NB4 (cell line): ENCODE data around the genes WHRN, TMEM268, TEX48 and TNFSF15.

GRCh38 chr9:114349581-114350135 is 20.0 kb downstream of the ORM2 start:
- RRBS, result no CpG with 5 or more reads among the region's 5 CpGs

DNA sequence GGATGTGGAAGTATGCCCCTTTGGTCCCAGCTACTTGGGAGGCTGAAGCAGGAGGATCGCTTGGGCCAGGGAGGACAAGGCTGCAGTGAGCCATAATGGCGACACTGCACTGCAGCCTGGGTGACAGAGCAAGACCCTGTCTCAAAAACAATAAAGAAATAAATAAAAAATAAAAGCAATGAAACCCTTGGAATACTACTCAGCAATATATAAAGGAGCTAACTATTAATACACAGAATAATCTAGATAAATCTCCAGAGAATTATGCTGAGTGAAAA is 22.0 kb downstream of the ORM2 start:
- RRBS, result no CpG with 5 or more reads among the region's 2 CpGs

DNA sequence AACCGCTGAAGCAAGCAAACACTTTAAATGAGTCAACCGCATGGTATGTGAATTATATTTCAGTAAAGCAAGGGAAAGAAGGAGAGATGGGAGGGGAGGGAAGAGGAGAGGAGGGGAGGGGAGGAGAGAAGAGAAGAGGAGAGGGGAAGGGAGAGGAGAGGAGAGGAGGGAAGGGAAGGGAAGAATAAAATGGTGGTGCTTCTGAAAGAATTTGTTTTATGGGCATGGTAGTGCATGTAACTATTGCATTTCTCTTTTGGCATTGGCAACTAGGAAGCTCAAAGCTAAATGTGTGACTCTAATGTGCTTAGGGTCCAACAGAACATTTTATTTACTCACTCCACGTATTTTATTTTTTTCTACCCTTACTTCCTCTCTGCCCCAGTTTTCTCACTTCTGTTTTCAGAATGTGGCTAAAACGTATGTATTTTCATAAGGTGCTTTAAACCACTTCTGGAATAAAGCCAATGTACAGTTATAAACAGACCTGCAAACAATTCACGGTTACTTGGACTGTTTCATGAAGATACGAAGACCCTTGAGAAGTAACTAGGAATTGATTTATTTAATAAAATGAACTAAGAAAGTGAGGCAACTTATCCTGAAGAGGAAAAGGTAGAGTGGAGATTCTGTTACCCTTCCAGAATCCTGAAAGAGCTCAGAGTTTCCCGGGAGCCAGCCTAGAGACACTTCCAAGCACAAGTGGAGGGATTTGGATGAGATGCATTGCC is 21.0 kb downstream of the AKNA start:
- RRBS, result no CpG with 5 or more reads among the region's 7 CpGs

DNA sequence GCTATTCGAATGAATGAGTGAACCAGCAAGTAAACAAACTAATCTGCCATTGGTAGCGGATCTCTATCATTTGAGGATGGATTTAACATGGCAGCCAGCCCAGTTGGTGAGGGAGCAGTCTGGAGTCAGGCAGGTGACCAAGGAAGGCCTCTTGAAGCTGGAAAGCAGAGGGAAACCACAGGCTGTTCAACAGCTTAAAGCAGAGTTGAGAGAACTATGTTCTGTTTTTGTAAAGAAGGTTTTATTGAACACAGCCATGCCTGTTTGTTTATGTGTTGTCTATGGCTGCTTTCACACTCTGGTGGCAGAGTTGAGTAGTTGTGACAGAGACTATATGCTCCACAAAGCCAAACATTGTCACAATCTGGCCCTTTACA is 18.7 kb downstream of the AKNA start:
- RRBS, result no CpG with 5 or more reads among the region's 2 CpGs

GRCh38 chr9:114377068-114377640 is 10.6 kb downstream of the AKNA start:
- RRBS, result no CpG with 5 or more reads among the region's 9 CpGs

- RRBS, result no CpG with 5 or more reads among the region's 16 CpGs
These were observed 14.7 kb upstream of the AKNA start for GRCh38 chr9:114402359-114403087.

- RRBS, result 46% methylated on average over 19 of the region's 82 CpGs
These were observed 857 bp downstream of the WHRN start for GRCh38 chr9:114504266-114504965.

GRCh38 chr9:114504966-114505821 is at the start of gene WHRN:
Gene WHRN (minus strand): TSS chr9:114505473.
- RRBS, result 20% methylated on average over 64 of the region's 89 CpGs

DNA sequence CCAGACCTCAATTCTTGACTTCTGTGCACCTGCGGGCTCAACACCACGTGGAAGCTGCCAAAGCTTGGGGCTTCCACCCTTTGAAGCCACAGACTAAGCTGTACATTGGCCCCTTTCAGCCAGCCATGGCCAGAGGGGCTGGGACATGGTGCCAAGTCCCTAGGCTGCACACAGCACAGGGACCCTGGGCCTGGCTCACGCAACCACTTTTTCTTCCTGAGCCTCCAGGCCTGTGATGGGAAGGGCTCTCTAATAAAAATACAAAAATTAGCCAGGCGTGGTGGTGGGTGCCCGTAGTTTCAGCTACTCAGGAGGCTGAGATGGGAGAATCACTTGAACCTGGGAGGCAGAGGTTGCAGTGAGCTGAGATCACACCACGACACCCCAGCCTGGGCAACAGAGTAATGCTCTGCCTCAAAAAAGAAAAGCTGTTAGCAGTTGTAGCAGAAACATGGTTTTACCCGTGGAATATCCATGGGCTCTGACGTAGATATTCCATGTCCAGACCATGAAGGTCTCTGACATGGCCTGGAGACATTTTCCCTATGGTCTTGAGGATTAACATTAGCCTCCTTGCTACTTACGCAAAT is 10.1 kb upstream of the TMEM268 start:
- RRBS, result no CpG with 5 or more reads among the region's 9 CpGs

GRCh38 chr9:114611056-114612035 is at the start of gene TMEM268:
Gene TMEM268 (plus strand): TSS chr9:114611291.
- RRBS, result under 1% methylated on average over 26 of the region's 104 CpGs

DNA sequence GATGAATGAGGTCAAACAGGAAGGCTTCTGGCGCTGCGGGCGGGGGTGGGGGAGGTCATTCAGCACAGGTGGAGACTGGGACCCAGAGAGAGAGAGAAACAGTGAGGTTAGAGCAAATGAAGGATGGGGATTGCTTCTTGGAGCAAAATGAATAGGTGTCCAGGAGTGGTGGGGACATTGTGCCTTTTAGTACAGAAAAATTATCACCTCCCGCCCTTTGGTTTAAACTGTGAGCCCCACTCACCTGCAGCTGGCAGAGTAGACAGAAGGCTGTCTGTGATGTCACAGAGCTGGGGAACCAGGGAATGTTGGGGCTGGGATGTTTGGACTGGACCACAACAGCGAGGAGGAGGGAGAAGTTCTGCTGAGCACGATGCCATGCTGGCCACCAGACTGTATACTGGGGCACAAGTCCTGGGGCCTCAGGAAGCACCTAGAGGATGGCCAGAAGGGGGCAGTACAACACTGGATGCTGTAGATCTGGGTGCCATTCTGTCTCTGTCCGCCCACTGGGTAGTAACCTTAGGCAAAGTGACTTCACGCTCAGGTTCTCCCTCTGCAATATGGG is at the start of gene TEX48:
TSS of gene TEX48 (minus strand) at position 402 of the 568 bp plus-strand sequence.
- RRBS, result no CpG with 5 or more reads among the region's 8 CpGs

DNA sequence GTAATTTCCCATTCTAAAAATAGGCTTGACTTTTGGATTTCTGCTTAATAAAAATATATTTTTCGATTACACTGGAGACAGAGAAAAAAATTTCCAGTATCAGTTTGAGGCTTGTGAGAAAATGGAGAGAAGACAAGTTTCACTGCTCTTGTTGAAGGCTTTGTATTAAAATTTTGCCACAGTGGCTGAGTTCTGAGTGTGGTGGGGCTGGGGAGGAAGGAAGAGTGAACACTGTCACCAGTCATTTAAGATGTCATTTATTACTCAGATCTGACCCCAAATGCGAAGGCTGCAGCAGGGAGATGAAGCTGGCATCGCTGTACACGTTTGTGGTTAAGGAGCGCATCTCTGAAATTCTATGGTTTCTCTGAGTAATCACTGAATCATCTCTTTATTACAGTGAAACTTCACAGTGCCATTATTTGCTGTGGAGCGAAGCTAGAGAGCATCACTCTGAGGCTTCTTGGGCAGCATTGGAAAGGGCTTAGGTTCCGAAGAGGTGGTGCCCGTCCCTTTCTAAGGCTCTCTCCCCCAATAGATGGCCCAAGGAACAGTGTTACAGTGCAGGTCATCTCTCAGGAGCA is 9.0 kb upstream of the TEX48 start:
- RRBS, result no CpG with 5 or more reads among the region's 8 CpGs

GRCh38 chr9:114805374-114806691 is at the start of gene TNFSF15:
Gene TNFSF15 (minus strand): TSS chr9:114806039.
- RRBS, result no CpG with 5 or more reads among the region's 10 CpGs

GRCh38 chr9:114929121-114929905 is 1.1 kb downstream of the TNFSF8 start:
- RRBS, result no CpG with 5 or more reads among the region's 5 CpGs

- RRBS, result no CpG with 5 or more reads among the region's 9 CpGs
These were observed 1.4 kb downstream of the TNC start for GRCh38 chr9:115116339-115117149.

DNA sequence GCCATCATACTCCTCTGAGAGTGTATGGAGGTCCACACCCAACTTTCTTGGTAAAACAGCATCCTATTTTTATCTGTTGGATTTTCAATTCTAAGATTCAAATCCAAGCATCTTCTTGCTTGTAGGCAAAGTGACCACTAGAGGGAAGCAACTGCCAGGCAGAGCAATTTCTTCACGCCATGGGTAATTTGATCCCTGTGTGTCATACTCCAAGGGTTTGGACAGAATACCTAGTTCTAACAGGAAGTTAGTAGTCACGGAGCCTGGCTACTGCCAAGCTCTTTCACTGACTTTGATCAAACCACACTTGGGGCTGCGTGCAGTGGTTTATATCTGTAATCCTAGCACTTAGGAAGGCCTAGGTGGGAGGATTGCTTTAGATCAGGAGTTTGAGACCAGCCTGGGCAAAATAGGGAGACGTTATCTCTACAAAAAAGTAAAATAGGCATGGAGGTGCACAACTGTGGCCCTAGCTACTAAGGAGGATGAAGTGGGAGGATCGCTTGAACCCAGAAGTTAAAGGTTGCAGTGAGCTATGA is 473.7 kb upstream of the TNC start:
- RRBS, result no CpG with 5 or more reads among the region's 5 CpGs

GRCh38 chr9:115780406-115780883 is 373.1 kb upstream of the PAPPA start:
- RRBS, result no CpG with 5 or more reads among the region's 2 CpGs

GRCh38 chr9:115923590-115924311 is 229.8 kb upstream of the PAPPA start:
- RRBS, result no CpG with 5 or more reads among the region's 4 CpGs

DNA sequence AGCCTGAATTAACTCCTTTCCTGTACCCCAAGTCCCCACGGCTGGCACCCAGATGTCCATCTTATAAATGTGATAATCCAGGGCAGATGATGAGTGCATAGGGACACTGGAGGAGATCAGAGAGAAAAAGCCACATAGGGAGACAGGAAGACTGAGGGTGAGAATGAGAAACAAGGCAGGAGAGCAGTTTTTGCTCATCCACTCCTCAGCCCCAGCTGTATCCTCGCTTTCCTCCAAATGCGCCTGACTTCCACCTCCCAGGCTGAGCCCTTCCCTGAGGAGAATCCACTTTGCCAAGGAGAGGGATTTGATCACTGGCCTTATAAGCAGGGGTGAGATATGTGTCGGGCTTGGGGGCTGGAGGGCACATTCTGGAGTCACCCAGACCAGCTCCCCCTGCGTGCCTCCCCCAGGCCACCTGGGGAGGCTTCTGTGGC is 211.3 kb downstream of the PAPPA start:
- RRBS, result no CpG with 5 or more reads among the region's 5 CpGs

DNA sequence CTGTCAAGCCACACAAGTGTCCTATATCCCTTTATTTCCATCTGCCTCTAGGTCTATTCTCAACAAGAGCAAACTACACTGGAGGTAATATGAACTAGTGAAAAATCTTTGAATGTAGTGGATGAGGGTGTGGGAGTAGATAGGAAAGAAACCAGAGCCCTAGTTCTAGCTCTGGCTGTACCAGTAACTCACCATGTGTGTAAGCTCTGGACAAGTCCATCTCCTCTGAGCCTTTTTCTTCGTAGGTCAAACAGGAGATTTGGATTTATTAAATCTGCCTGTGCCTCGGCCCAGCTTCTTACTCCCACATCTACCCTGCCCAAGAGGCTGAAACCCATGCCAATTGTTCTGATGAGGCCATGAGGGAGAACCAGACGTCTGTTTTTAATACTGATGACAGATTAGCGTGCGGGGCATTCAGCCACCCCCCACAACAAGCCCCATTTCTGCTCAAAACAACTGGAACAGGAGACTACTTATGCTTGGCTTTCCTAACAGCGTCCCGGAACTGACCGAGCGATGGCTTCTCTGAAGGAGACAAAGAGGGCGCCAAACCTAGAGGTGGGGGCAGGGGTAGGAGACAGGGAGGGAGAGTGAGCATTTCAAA is 81.3 kb upstream of the TRIM32 start:
- RRBS, result no CpG with 5 or more reads among the region's 10 CpGs